ENCODE measurements around the gene SLC25A26.

DNA sequence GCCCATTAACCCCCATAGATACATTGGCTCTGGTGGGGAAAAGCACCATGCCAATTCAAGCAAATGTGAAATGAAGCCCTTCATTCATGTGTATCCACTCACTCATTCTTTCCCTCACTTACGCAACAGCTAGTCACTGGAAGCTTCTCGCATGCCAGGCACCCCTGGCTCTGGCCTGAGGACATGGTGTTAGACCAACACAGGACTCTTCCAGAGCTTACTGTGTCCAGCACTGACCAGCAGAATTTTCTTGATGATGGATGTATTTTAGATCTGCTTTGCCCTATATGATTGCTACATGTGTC lies 183.0 kb downstream of the MAGI1 start:
- PRO-cap: no peak
- RAMPAGE, long total RNA, 2 experiments: no peak in any of the 2 experiments

DNA sequence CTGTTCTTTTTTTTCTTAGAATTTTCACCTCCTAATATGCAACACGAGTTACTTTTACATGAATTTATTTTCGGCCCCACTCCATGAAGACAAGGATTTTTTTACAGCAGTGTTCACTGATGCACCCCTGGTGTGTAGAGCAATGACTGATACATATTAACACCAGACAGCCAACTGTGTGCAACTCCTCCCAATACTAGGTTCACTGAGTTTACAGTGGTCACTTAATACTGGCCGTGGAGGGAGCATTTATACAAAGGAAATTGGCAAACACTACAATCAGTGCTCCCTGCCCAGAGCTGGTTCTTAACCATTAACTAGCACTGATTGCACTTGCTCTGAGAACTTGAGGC lies 110.7 kb downstream of the MAGI1 start:
- PRO-cap: no peak
- RAMPAGE, long total RNA, 2 experiments: no peak in any of the 2 experiments

- PRO-cap: no peak
- RAMPAGE, long total RNA, 2 experiments: no peak in any of the 2 experiments
These were observed 870 bp upstream of the MAGI1 start for GRCh38 chr3:66039502-66040073.

DNA sequence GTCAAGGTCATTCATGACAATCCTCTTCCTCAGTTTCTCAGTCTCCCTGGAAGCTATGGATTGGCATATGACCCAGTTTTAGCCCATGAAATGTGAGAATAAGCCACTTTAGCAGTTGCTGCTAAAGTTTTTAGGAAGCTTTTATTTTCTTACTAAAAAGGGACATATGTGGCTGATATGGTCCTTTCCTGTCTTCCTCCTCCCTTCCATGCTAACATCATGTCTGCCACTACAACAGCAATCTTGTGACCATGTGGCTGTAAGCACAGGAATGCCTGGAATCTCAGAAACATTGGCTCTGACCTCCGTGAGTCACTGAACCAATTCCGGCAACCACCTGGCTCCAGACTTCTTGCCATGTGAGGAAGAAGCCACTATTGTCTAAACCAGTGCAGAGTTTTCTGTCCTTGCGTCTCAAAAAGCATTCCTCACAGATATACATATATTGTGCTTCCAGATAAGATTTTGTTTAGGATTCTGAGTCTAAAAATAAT lies 77.1 kb upstream of the MAGI1 start:
- PRO-cap: no peak
- RAMPAGE, long total RNA, 2 experiments: no peak in any of the 2 experiments

DNA sequence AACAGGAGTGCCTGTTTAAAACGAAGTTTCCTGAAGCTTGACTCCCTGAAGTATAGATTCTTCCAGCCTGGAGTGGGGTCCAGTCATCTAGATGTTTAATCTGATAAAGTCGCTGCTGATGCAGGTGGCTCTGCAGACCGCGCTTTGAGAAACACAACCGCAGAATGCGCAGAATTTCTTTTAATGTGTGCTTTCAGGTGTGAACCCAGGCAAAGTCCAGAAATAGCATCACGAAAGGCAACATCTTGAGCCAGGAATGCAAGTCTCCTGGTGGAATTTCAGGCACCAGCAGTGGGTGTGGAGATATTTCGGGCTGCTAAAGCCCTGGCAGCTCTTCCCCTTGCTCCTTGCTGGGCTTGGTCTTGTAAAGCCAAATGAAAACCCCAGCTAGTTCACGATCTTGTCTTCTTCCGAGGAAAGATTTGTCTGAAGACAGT lies 67.4 kb upstream of the SLC25A26 start:
- PRO-cap: no peak
- RAMPAGE, long total RNA, 2 experiments: no peak in any of the 2 experiments

GRCh38 chr3:66220577-66221530 lies at the start of gene SLC25A26:
Gene SLC25A26, plus strand, starts transcription at chr3:66221001.
- PRO-cap: bidirectional peak, plus-strand start at chr3:66220767, minus-strand start at chr3:66220731; bidirectional peak, plus-strand start at chr3:66221012, minus-strand start at chr3:66220834
- RAMPAGE, long total RNA, 2 experiments: start-site peak on the plus strand in 2 of 2 experiments, at chr3:66220996-66221037 at its widest, 47 to 159 reads per replicate

GRCh38 chr3:66367067-66367883 lies 133.5 kb downstream of the LRIG1 start:
- PRO-cap: no peak
- RAMPAGE, long total RNA, 2 experiments: no peak in any of the 2 experiments

GRCh38 chr3:66380083-66380542 lies 120.7 kb downstream of the LRIG1 start:
- PRO-cap: no peak
- RAMPAGE, long total RNA, 2 experiments: no peak in any of the 2 experiments

DNA sequence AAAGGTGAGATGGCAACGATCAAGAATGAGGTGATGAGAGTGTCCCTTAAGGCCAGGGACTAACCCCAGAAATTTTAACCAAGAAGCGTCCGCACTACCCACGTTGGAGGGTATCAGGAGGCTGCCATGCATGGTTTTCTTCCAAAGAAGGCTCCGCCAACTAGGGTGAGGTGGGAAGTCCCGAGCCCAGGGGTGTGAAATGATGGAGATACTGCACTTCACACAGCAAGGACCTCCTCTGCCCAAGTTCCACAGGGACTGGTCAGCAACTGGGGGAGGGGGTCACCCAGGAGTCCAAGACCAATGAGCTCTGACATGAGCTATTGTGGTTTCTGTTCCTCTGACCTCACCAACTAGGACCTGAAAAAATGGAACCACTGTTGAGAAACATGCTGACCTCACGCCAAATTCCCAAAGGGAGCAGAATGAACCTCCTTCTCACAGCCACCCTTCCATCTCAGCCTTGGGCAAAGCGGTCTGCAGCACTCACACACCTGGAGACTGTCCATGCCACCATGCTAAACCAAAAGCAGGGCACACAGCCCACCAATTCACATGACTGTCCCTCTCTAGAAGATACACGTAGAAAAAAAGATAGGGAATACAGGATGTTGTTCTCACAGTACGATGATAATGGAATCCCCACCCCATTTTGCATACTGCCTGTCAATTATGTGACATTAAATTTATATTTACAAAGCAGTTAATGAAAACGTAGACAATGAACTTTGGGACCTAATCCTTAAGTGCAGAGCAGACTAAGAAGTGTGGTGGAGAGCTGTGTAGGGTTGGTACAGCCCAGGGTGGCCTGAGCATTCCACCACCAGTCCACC lies 69.3 kb downstream of the LRIG1 start:
- PRO-cap: no peak
- RAMPAGE, long total RNA, 2 experiments: no peak in any of the 2 experiments

- PRO-cap: no peak
- RAMPAGE, long total RNA, 2 experiments: no peak in any of the 2 experiments
These were observed 59.7 kb downstream of the LRIG1 start for GRCh38 chr3:66440950-66441660.

DNA sequence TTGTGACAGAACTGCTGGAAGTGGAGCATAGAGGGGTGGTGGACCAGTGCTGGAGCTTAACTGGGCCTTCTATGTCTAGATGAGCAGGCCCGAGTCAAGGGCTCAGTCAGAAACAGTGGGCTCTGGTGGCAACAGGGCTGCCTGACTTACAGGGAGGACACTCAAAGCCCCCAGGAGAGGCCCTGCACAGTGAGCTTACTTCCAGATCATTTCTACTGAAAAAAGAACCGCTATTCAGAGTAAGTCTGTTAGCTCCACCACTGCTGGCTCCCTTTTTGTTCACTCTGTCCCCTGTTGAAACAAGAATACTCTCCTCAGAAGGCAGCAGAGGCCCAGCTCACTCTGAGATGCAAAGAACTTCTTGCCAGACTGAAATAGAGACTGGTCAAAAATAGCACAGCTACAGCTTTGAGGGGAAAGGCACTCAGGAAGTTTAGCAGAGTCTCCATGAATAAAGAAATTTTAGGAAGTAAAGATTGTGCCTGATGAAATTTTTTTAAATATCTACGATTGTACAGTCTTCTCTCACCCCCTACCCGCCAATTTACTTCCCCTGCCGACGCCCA lies 46.8 kb downstream of the LRIG1 start:
- PRO-cap: no peak
- RAMPAGE, long total RNA, 2 experiments: no peak in any of the 2 experiments

- PRO-cap: no peak
- RAMPAGE, long total RNA, 2 experiments: no peak in any of the 2 experiments
These were observed 27.1 kb downstream of the LRIG1 start for GRCh38 chr3:66473678-66474263.

GRCh38 chr3:66495100-66496221 lies 5.4 kb downstream of the LRIG1 start:
- PRO-cap: no peak
- RAMPAGE, long total RNA, 2 experiments: no peak in any of the 2 experiments

GRCh38 chr3:66809656-66810106 lies 188.4 kb upstream of the KBTBD8 start:
- PRO-cap: no peak
- RAMPAGE, long total RNA, 2 experiments: no peak in any of the 2 experiments

- PRO-cap: no peak
- RAMPAGE, long total RNA, 2 experiments: start-site peak on the minus strand in 1 of 2 experiments, at chr3:67476213-67476498 at its widest, 7 reads per replicate
These were observed 178.3 kb downstream of the SUCLG2 start for GRCh38 chr3:67475964-67476658.

GRCh38 chr3:67540077-67540494 lies 114.3 kb downstream of the SUCLG2 start:
- PRO-cap: no peak
- RAMPAGE, long total RNA, 2 experiments: no peak in any of the 2 experiments

DNA sequence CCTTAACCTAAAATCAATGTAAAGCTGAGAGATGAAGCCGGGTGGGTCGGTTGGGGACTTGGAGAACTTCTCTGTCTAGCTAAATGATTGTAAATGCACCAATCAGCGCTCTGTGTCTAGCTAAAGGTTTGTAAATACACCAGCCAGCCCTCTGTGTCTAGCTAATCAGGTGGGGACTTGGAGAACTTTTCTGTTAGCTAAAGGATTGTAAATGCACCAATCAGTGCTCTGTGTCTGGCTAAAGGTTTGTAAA lies 687 bp upstream of the SUCLG2 start:
- PRO-cap: no peak
- RAMPAGE, long total RNA, 2 experiments: no peak in any of the 2 experiments

- PRO-cap: no peak
- RAMPAGE, long total RNA, 2 experiments: no peak in any of the 2 experiments
These were observed 1.3 kb upstream of the SUCLG2 start for GRCh38 chr3:67655426-67656441.

GRCh38 chr3:68057557-68058295 lies 53.7 kb downstream of the TAFA1 start:
- PRO-cap: no peak
- RAMPAGE, long total RNA, 2 experiments: no peak in any of the 2 experiments

DNA sequence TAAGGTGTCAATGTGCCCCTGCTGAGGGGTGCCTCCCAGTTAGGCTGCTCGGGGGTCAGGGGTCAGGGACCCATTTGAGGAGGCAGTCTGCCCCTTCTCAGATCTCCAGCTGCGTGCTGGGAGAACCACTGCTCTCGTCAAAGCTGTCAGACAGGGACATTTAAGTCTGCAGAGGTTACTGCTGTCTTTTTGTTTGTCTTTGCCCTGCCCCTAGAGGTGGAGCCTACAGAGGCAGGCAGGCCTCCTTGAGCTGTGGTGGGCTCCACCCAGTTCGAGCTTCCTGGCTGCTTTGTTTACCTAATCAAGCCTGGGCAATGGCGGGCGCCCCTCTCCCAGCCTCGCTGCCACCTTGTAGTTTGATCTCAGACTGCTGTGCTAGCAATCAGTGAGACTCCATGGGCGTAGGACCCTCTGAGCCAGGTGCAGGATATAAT lies 77.5 kb downstream of the TAFA1 start:
- PRO-cap: no peak
- RAMPAGE, long total RNA, 2 experiments: no peak in any of the 2 experiments

Data from lower leg skin (tissue), 2 donors.